Placental pericyte (primary cell): ENCODE measurements around a stretch of chr10.

DNA sequence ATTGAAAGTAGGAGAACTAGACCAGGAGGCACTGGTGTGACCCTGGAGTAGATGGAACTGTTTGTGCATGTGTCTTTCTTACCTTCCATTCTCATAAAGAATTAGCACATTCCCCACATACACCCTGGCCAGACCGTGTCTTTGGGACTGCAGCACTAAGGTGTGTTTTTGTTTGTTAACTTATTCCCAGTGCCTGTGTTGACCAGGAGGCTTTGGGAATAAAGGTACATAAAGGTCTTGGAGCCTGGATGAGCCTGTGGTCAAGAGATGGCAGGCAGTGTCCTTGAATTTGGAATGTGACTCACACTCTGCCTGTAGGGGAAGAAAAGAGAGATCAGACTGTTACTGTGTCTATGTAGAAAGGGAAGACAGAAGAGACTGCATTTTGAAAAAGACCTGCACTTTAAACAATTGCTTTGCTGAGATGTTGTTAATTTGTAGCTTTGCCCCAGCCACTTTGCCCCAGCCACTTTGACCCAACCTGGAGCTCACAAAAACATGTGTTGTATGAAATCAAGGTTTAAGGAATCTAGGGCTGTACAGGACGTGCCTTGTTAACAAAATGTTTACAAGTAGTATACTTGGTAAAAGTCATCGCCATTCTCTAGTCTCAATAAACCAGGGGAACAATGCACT is 137.6 kb downstream of the LYZL1 start:
- CAGE, long polyA plus RNA, result no peak

- CAGE, long polyA plus RNA, result no peak
These were observed 154.3 kb downstream of the SVIL start for GRCh38 chr10:29480440-29480894.

- CAGE, long polyA plus RNA, result no peak
These were observed 28.1 kb downstream of the SVIL start for GRCh38 chr10:29606358-29607293.

DNA sequence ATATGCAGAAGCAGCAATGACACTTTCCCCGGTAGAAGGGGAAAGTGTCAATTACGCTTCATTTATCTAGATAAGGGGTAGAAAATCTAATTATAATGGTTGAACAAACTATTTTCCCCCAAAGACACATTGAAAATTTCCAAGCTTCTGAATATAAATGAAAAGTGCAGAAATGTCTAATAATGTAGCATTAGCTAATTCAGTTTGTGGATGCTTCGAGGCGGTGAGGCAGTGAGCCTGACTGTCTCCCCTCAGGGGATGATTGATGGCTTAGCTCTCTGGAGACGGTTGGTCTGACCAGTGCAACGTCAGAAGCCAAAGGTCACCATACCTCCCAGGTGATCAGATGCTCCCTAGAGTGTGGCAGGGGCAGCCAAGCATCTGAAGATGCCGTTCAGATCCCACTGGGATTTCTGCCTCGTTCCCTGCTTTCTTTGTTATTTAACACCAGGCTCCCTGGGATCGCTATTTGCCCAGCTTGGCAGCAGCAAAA is 53.3 kb upstream of the SVIL start:
- CAGE, long polyA plus RNA, result no peak

GRCh38 chr10:29725061-29725892 is 90.5 kb upstream of the SVIL start:
- CAGE, long polyA plus RNA, result no peak

GRCh38 chr10:29735574-29736146 is 100.9 kb upstream of the SVIL start:
- CAGE, long polyA plus RNA, result no peak

- CAGE, long polyA plus RNA, result no peak
These were observed 149.6 kb upstream of the SVIL start for GRCh38 chr10:29784220-29784899.

GRCh38 chr10:29795341-29795842 is 160.6 kb upstream of the SVIL start:
- CAGE, long polyA plus RNA, result no peak

DNA sequence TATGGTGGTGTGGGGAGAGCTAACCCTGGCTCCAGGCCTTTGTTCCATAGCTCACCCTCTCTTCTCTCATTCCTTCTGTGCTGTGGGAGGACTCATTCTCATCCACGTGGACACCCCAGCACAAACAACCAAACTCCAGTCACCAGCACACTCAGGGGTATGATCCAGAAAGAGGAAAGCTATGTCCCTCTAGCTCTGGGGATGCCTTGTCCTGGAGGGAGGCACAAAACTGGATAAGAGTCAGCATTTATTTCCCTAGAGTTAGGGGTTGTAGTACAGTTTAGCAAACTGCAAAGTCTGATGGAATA is 196.0 kb upstream of the SVIL start:
- CAGE, long polyA plus RNA, result no peak

- CAGE, long polyA plus RNA, result no peak
These were observed 199.3 kb downstream of the JCAD start for GRCh38 chr10:29860106-29860441.

- CAGE, long polyA plus RNA, result no peak
These were observed 123.3 kb upstream of the JCAD start for GRCh38 chr10:30182588-30183217.

GRCh38 chr10:30341389-30341815 is 7.7 kb downstream of the MTPAP start:
- CAGE, long polyA plus RNA, result no peak

GRCh38 chr10:30374274-30374887 is 25.3 kb upstream of the MTPAP start:
- CAGE, long polyA plus RNA, result no peak

DNA sequence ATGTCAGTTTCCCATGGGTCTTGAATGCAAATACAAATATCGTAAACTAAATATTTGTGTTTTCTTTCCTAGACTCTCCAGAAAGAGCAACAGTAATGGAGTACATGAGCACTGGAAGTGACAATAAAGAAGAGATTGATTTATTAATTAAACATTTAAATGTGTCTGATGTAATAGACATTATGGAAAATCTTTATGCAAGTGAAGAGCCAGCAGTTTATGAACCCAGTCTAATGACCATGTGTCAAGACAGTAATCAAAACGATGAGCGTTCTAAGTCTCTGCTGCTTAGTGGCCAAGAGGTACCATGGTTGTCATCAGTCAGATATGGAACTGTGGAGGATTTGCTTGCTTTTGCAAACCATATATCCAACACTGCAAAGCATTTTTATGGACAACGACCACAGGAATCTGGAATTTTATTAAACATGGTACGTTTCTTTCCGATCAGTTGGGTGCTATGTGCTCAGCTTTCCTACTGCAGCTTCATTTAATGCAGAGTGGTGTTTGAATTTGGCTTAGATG is 4.9 kb downstream of the MAP3K8 start:
- CAGE, long polyA plus RNA, result no peak

DNA sequence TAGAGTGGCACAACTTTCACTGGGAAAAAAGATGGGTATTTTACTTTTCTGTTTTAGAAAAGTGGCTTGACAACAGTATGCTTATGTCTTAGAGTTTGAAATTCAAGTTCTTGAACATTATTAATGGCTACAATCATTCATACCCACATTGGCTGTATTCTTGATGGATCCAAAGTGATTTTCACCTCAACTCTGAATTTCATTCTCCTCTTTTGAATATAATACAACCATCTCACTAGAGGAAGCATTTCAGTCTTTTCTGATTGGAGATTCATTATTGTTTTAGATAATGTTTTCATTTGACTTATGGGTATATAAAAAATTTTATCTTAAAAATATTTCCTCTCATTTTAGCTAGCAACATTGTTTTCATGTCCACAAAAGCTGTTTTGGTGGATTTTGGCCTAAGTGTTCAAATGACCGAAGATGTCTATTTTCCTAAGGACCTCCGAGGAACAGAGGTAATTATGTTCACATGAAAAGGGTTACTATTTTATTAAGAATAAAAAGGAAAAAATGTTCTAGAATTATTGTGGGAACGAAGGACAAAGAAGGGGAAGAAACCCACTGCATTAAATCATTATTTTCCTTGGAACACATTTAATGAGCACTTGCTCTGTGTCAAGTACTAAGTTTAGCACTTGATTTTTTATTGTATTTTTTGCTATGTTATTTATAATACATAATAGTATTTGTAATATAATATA is 17.5 kb downstream of the MAP3K8 start:
- CAGE, long polyA plus RNA, result no peak

GRCh38 chr10:30455519-30456264 is 21.7 kb downstream of the MAP3K8 start:
- CAGE, long polyA plus RNA, result no peak

- CAGE, long polyA plus RNA, result no peak
These were observed 93.6 kb downstream of the MAP3K8 start for GRCh38 chr10:30527509-30528081.

DNA sequence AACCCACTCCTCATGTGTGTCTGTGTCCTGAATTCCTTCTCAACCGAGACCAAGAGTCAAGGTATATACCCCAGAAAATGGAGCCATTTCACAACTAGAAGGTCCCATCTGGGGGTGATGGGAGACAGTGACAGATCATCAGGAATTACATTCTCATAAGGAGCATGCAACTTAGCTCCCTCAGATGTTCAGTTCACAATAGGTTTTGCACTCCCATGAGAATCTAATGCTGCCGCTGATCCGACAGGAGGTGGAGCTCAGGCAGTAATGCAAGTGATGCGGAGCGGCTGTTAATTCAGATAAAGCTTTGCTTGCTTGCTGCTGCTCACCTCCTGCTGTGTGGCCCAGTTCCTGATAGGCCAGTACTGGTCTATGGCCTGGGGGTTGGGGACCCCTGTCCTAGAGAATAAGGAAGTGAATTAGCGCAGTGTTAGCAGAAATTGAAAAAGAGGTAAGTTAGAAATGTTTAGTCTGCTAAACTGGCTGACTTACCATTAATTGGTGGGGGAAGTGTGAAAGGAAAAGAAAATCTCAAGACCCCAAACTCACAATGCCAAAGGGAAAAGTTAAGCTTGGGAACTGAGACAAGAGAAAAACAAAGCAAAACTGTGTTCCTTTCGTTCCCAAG is 76.5 kb downstream of the LYZL2 start:
- CAGE, long polyA plus RNA, result no peak

DNA sequence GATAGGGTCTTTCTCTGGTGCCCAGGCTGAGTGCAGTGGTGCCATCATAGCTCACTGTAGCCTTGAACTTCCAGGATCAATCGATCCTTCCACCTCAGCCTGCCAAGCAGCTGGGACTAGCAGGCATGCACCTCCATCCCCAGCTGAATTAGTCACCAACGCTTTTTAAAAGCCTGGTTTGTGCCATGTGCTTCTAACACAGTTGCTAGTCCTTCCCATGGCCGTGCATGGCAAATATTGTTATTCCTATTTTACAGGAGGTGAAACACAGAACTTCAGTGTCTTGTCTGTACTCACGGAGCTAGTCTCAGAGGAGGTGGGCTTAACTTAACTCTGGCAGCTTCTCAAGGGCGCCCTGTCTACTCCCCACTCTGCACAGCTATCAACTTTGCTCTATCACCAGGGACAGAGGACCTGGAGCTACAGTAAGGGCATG is 23.2 kb downstream of the LYZL2 start:
- CAGE, long polyA plus RNA, result no peak

DNA sequence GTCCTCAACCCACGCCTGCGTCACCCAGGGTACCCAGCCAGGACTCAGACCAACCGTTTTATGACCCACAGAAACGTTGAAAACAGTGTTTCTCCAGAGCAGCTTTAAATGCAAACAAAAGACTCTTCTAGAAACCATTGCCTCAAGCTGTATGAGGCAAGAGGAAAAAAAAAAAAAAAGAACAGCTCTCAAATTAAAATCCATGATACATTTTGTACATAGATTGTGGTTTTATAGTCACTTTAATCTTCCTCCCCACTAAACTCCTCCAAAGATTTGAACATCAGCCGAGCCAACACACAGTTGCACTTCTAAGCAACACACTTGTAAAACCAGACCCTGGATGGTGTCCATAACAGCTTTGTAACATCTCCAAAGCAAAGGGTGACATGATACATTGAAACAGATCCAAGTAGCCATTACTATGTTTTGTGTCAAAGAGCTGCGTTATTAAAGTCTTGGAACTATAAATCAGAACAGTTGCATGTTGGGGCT is 175.1 kb upstream of the LYZL2 start:
- CAGE, long polyA plus RNA, result no peak